ENCODE results near the genes SPSB3, MEIOB and HS3ST6.

DNA sequence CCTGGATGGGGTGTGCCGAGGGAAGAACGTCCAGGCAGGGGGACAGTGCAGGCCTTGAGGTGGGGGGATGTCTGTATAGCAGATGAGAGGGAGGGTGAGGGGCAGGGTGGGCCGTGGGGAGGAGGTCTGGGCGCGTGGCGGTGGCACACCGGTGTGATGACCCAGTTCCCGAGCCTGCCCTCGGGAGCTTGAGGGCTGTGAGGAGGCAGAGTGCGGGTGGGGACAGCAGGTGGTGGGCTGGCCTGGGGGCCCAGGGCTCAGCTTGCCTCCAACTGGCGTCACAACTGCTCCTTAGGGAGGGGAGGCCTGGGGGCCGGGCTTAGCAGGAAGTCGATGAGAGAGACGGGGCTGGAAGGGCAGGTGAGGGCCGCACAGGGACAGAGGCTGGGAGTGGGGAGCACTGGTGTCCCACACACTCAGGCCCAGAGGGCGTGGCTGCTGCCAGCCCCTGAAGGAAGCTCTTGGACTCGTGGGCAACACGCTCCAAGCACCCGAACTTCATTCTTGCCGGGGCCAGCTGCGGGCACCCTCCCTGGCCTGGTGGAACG is 6.5 kb downstream of the CACNA1H start:
- RAMPAGE, long total RNA, result no peak
- RRBS, result no CpG with 5 or more reads among the region's 22 CpGs

DNA sequence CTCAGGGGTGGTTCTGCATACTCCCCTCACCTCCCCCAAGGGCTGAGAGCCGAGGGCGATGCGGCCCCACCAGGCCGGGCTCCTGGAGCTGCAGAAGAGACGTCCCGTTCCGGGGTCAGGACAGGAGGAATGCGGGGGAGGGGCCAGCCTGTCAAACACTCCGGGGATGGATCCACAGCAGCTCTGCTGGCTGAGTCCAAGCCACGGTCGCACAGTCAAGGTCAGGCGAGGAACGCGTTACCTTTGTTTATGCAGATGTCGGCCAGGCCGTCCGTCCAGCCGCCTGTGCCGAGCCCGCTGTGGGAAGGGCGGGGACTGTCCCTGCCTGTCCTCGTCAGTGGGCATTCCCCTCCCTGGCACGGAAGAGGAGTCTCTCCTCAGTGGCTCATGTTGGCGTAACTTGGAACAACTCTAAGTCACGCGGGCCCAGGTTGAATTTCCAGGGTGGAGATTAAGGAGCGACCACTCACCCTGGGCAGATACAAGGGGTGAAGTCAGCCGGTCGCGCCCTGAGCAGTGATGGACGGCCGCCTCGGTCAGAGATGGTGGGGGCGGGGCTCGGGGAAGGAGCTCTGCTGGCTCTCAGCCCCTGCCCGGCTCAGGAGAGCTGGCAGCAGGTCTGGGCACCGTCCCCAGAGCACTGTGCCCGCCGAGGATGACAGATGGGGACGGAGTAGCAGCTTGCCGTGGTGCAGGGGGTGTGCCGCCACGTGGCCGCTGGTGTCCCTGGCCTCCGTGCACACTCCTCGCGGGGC is 7.2 kb downstream of the CACNA1H start:
- RAMPAGE, long total RNA, result no peak
- RRBS, result 1% methylated on average over 10 of the region's 47 CpGs

DNA sequence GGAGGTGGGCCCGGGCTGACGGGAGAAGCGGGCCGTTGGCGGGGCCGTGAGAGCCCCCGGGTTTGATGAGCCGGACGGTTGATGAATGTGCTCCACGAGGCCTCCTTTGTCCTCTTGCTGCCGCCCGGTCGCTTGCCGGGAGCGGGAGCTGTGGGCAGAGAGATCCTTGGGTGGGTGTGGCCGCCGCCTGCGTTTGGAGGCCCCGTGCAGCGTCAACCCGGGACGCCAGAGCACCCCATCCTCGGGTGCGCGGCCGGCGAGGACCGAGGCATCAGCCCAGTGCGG is 7.7 kb downstream of the CACNA1H start:
- RAMPAGE, long total RNA, result no peak
- RRBS, result 11% methylated on average over 27 of the region's 29 CpGs

DNA sequence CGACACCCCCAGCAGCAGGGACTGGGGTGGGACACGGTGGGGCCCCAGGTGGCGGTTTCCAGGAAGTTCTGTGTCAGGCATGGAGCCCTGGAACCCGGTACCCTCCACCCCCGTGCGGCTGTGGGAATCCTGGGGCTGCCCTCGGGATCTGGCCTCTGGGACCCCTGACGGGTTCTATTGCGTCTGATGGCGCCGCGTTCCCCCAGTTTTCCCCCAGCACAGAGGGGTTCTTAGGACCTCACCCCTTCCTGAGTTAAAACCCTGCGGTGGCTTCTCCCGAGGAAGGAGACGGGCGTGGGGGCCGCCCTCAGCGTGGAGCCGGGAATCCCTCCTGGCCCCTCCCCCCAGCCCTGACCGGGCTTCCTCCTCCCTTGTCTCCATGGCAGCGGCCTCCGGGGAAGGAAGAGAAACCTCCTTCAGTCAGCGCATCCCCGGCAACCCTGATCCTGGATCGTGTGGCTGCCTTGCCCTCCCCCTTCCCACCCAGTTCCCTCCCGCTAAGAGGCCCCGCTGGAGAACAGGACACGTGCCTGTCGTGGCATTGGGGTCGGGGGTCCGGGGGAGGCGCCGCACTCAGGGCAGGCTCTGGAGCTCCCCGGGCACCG is 30.3 kb downstream of the CACNA1H start:
- RAMPAGE, long total RNA, result no peak
- RRBS, result 5% methylated on average over 6 of the region's 35 CpGs

DNA sequence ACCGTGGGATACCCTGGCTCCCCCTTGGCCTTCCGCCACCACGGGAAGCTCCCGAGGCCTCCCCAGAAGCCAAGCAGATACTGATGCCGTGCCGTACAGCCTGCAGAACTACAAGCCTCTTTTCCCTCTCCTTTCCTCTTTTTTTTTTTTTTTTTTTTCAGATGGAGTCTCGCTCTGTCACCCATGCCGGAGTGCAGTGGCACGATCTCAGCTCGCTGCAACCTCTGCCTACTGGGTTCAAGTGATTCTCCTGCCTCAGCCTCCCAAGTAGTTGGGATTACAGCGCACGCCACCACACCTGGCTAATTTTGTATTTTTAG is 17.5 kb upstream of the UBE2I start:
- RAMPAGE, long total RNA, result no peak
- RRBS, result no CpG with 5 or more reads among the region's 12 CpGs

- RAMPAGE, long total RNA, result no peak
- RRBS, result 9% methylated on average over 8 of the region's 35 CpGs
Observed at GRCh38 chr16:1311647-1312479, 2.4 kb downstream of the UBE2I start.

GRCh38 chr16:1319475-1319898 is 10.1 kb downstream of the UBE2I start:
- RAMPAGE, long total RNA, result no peak
- RRBS, result no CpG with 5 or more reads among the region's 15 CpGs

- RAMPAGE, long total RNA, result no peak
- RRBS, result no CpG with 5 or more reads among the region's 8 CpGs
Observed at GRCh38 chr16:1571253-1571772, 37.8 kb downstream of the TMEM204 start.

DNA sequence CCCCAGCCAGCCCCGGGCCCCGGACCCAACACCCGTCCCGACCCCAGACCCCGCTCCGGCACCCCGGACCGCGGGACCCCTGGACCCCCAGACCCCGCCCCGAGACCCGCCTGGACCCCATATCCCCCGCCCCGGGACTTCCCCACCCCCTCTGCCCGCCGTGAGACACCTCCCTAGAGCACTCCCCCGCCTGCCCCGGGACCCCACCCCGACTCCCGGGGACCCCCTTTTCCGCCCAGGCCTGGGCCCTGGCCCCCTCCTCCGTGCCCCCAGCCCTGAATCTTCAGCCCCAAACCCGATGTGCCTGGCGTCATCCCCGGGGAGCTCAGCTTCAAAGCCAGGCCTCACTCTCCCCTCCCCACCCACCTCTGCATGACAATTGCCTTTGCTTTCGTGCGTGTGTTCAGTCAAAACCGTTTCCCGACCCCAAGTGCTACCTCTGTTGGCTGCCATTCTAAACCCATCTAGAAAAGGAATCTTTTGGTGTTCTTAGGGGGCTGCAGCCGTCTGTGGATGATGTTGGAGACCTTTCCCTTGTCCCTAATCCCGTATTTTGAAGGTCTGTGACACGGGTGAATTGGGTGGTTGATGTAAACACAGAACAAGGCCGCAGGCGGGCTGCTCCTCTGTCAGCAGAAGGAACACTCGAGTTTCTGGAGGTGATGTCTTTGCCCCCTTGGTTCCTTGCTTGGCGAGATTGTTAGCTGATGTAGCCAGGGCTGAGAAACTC is 869 bp downstream of the MAPK8IP3 start:
- RAMPAGE, long total RNA, result no peak
- RRBS, result 1% methylated on average over 22 of the region's 36 CpGs

GRCh38 chr16:1757919-1758250 is 13.5 kb downstream of the NME3 start:
- RAMPAGE, long total RNA, result no peak
- RRBS, result no CpG with 5 or more reads among the region's 13 CpGs

DNA sequence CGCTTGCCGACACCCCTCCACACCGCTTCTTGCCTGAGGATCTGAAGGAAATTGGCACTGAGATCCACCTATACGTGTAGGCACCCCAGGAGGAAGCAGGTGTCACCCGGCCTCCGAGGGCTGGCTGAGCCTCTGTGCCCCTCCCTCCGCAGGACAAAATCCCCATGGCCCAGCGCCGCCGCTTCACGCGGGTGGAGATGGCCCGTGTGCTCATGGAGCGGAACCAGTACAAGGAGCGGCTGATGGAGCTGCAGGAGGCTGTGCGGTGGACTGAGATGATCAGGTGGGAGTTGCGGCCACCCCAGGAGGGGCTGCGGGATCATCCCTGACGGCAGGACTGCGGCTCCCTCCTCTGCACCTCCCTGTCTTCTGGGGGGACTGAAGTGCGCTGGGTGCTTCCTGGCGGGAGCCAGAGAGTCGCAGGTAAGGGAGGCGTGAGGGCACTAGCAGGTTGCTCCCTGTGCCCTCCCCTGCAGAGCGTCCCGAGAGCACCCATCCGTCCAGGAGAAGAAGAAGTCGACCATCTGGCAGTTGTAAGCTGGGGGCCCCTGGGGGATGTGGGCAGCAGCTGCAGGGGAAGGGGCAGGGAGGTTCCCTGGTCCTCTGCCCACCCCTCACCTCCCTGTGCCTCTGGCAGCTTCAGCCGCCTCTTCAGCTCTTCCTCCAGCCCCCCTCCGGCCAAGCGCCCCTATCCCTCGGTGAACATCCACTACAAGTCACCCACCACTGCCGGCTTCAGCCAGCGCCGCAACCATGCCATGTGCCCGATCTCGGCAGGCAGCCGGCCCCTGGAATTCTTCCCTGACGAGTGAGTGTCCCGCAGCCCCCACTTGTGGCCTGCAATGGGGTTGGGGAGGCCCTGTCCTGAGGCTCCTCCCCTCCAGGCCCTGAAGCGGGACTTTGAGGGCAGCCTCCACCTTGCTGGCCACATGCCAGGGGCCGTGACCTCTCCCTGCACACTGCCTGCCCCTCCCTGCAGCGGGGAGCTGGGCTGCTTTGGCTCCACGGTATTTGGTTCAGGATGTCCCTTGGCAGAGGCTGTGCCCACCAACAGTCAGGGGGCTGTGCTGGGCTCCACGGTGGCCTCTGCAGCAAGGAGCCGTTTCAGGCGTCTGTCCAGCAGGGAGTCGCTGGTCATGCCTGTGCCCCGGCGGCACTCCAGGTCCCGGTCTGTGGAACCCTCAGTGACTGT is 8.7 kb downstream of the NME3 start:
- RAMPAGE, long total RNA, result no peak
- RRBS, result 62% methylated on average over 10 of the region's 51 CpGs

GRCh38 chr16:1782270-1783207 is at the start of gene SPSB3:
TSS of gene SPSB3 (minus strand) at chr16:1782571.
- RAMPAGE, long total RNA, result start-site peak on the minus strand at chr16:1782512-1782571, 309 and 54 reads in 2 replicates; start-site peak on the plus strand at chr16:1782978-1783001, 166 and 26 reads in 2 replicates
- RRBS, result 1% methylated on average over 28 of the region's 117 CpGs

GRCh38 chr16:1807688-1808197 is 14.2 kb upstream of the IGFALS start:
- RAMPAGE, long total RNA, result no peak
- RRBS, result 94% methylated on average over 5 of the region's 13 CpGs

DNA sequence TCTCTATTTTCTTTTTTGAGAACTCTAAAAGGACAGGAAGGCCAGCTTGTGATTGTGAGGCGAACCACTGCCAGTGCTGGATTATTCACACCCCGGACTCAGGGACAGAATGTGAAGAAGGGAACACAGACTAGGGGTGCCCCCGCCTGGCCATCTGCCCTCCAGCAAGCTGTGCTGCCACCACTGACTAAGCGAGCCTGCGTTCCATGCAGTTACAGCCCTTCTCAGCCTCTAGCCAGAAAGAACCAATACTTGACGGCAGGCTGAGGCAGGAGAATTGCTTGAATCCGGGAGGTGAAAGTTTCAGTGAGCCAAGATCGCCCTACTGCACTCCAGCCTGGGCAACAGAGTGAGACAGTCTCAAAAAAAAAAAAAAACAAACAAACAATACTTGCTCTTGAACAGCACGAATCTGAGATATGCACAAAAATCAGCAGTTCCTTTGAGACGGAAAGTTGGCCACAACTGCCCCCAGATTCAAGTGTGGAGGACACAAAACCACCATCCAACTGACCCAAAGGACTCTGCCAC is 2.7 kb downstream of the HAGH start:
- RAMPAGE, long total RNA, result no peak
- RRBS, result no CpG with 5 or more reads among the region's 10 CpGs

DNA sequence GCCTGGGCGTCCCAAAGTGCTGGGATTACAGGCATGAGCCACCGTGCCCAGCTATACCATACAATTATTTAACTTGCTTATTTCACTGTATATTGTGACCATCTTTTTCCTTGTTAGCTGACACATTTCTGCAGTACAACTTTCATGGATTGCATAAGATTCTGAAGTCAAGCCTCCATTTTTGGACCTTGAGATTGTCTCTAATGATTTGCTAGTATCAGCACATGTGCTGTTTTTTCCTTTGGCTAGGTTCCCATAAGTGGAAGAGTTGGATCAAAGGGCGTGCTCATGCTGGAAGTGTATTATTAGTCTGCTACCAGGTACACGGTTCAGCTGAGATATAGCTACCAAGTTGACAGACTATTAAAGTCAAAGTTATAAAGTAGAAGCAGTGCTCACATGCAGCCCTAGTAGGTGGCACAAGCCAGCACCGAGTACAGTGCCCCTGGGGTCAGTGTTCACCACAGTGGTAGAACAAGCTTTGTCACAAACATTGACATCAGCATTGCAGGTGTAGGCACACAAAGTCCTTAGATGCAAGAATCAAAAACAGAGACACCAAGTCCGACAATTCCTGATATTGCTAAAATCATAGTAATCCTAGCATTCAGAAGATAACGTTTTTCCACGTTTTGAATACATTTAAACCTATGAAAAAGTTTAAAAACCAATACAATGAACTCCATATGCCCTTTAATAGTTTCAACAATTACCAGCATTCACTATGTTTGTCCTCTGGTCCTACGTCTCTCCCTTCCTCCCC is 3.3 kb downstream of the FAHD1 start:
- RAMPAGE, long total RNA, result no peak
- RRBS, result no CpG with 5 or more reads among the region's 9 CpGs

DNA sequence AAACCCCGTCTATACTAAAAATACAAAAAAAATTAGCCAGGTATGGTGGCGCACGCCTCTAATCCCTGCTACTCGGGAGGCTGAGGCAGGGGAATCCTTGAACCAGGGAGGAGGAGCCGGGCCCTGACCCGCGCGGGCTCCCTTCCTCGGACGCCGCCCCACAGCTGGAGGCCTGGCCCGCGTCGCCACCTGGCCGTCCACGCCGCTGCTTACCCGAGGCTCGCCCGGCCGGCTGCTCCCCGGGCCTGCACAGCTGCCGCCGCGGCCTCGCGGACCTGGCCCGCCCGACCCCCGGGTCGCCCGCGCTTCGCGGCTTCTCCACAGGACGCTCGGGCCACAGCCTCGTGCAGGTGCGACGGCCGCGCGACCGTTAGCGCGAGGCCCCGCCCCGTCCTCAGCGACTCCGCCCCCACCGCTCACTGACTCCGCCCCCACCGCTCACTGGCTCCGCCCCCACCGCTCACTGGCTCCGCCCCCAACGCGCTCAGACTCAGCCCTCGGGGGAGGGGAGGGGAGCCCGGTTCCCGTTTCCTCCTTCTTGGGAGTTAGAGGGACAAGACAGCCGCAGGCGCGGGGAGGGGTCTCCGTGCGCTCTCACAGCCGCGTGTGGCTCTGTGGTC is at the start of gene MEIOB:
Gene MEIOB, minus strand, starts transcription at position 385 of the 620 bp plus-strand sequence.
- RAMPAGE, long total RNA, result no peak
- RRBS, result 15% methylated on average over 15 of the region's 68 CpGs

DNA sequence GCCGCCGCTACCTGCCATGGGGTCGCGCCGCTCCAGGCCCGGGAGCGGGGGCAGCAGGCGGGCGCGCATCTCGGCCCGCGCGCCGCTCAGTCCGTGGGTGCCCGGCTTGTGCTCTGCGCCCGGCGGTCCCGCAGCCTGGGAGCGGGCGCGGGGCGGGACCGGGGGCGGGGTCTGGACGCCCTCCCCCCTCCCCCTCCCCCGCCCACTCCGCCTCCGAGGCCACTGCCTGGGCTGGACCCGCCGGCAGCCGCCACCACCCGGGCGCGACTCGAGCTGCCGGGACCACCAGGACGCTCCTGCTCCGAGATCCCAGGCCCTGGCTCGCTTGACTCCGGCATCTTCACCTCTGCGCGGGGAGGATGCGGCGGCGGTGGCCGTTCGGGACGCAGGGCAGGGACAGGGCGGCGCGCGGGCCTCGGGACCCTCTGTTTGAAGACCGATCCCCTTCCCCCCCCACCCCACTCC is at the start of gene HS3ST6:
Gene HS3ST6, minus strand, starts transcription at position 110 of the 465 bp plus-strand sequence.
- RAMPAGE, long total RNA, result no peak
- RRBS, result 3% methylated on average over 29 of the region's 57 CpGs

- RAMPAGE, long total RNA, result no peak
- RRBS, result no CpG with 5 or more reads among the region's 25 CpGs
Observed at GRCh38 chr16:1923387-1924155, 5.4 kb upstream of the HS3ST6 start.

DNA sequence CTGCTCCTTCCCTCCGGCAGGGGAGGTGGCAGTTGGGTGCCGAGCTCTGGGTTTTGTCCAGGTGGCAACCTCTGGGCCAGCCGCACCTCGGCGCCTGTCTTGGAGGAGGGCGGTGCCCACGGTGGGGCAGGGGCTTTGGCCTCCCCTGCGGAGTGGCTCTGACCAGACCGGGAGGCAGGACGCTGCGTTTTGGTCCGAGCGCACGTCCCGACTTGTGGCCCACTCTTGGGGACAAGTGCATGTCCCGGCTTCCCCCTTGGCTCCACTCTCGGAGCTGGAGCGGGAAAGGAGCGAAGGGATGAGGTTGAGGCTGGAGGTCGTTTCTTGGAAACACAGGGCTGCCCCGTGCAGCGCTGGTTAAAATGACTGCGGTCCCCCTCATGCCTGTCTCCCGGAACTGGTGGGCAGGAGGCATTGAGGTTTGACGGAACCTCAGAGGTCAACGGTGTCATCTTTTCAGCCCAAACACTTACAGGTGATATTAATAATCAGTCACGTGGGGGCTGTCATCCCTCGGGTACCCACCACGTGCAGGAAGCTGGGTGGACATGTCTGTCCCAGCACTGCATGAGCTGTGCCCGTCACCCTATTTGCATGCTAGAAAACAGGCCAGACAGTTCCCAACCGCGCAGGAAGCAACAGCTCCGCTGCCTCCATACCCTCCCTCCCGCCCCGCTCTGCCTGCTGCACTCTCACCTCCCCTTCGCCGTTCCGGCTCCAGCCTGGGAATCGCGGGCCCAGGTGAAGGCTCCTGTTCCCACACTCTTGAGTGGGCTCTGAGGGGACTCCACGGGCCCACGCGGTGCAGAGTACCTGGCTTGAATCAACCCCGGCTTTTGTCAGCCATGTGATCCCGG is 1.2 kb downstream of the SYNGR3 start:
- RAMPAGE, long total RNA, result no peak
- RRBS, result 6% methylated on average over 6 of the region's 45 CpGs

DNA sequence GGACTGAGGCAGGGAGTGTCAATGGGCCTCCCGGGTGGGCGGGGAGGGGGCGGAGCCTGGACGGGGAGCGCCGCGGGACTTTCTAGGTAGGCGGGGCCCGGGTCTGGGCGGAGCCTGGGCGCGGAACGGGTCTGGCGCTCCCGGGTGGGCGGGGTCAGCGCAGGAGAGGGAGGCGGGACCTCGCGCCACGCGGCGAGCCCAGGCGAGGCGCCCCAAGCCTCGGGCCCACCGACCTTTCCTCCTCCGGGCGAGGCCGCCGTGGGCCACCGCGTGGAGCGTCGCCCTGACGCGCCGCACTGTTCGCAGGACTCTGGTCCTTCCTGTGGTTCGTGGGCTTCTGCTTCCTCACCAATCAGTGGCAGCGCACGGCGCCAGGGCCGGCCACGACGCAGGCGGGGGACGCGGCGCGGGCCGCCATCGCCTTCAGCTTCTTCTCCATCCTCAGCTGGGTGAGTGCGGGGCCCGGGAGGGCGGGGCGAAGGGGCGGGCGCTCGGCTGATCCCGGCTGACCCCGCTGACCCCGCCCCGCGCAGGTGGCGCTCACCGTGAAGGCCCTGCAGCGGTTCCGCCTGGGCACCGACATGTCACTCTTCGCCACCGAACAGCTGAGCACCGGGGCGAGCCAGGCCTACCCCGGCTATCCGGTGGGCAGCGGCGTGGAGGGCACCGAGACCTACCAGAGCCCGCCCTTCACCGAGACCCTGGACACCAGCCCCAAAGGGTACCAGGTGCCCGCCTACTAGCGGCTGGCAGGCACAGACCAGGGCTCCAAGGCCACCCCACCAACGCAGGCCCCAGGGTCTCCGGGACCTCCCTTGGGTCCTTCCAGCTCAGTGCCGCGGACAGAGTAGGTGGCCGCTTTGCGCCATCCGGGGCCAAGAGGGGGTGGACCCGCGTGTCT is 2.8 kb downstream of the SYNGR3 start:
- RAMPAGE, long total RNA, result no peak
- RRBS, result 33% methylated on average over 48 of the region's 92 CpGs

Data from epithelial cell of proximal tubule (primary cell).